PC-3 (cell line): ENCODE measurements around the gene CORO1C.

GRCh38 chr12:107101701-107102079 is 8.3 kb upstream of the CRY1 start:
- RAMPAGE, long total RNA: no peak

DNA sequence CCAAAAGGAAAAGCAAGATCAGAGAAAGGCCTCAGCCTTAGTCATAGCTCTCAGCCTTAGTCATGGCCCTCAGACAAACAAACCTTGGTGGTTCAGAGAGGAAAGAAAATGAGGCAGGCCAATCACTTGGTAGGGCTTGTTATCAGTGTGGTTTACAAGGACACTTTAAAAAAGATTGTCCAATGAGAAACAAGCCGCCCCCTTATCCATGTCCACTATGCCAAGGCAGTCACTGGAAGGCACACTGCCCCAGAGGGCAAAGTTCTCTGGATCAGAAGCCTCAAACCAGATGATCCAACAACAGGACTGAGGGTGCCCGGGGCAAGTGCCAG is 103.9 kb upstream of the ABTB3 start:
- RAMPAGE, long total RNA: no peak

GRCh38 chr12:107520333-107520918 is 165.2 kb upstream of the PWP1 start:
- RAMPAGE, long total RNA: no peak

- RAMPAGE, long total RNA: no peak
Observed at GRCh38 chr12:107660728-107661289, 24.8 kb upstream of the PWP1 start.

- RAMPAGE, long total RNA: no peak
Observed at GRCh38 chr12:107760219-107760783, 636 bp downstream of the PRDM4 start.

DNA sequence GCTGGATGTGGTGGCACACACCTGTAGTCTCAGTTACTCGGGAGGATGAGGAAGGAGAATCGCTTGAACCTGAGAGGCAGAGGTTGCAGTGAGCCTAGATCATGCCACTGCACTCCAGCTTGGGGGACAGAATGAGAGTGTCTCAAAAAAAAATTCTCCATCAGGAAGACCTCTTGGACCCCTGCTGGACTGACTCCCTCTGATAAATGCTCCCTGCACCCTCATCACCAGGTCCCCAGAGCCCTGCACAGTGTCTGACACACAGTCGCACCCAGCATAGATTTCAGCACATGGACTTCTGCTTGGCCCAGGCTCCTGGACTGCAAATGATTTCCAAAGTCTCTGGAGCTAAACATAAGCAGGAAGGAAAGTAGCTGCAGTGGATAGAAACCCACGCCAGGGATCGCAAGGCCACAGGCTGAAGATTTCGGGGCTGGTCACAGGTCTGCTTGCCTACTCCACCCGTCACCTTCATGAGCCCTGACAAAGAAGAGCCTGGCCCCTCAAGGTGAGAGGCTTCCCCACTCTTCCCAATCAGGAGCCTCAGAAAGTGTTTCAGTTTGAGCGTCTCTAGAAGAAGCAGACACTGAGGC is 16.9 kb upstream of the WSCD2 start:
- RAMPAGE, long total RNA: no peak

- RAMPAGE, long total RNA: no peak
Observed at GRCh38 chr12:108131402-108132060, 2.4 kb downstream of the WSCD2 start.

DNA sequence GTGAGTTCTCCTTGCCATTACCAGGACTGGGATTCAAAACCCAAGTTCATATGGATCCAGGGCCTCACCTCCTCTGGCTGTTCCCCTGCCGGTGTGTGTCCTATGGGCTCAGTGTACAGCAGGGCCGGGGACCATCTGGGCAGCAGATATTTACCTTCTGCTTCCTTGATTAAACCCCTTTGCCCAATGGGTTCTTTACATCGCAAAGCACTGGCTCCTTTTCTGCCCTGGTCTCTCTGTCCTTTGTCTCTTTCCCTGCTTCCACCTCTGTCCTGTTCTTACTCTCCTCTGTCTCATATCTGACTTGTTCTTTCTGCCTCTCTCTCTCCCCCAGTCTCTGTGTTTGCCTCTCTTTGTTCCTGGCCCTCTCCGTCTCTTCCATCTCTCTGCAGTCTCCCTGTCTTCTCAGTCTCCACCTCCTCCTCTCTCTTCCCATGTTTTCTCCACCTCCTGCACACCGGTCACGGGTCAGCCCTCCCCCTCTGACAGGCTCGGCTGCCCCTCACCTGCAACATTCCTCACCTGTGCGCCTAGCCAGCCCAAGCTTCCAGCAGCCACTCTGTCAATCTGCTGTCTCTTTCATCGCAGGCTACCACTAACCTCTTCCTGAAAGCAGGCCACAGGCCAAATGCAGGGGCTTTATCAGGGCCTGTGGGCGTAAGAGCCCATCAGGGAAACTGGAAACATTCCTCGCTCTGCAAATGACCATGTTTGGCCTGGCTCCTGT is 34.7 kb downstream of the CMKLR1 start:
- RAMPAGE, long total RNA: no peak

- RAMPAGE, long total RNA: no peak
Observed at GRCh38 chr12:108562959-108563422, 595 bp downstream of the ISCU start.

DNA sequence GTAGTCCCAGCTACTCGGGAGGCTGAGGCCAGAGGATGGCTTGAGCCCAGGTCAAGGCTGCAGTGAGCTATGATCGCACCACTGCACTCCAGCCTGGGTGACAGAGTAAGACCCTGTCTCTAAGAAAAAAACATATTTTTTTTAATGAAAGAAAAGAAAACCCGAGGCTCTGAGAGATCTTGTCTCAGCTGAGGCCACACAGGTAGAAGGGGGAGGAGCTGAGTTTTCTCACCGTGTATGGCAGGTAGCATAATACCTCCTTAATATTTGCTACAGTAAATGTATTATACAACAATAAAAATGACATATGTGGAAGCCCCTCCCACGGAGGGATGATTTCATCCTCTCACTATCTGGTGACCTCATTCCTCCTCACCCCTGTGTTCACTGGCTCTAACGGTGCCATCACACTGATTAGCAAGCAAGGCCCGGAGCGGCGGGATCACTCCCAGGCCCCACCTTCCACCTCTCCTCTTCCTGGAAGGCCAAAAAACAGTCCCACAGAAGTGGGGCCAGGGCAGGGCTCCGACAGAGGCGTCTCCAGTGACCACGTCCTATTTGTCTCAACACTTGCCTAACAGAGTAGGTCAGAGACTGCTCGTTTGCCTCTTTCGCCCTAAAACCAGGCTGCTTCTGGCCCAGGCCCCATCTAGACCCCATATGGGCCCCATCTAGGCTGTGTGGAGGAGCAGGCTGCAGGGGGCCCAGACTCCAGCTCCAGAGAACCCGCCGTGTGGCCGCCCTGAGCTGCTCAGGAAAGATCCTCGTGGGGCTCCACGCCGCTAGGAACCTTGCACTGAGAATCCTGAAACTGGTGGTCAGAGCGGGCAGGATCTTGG is 3.9 kb downstream of the SELPLG start:
- RAMPAGE, long total RNA: no peak

DNA sequence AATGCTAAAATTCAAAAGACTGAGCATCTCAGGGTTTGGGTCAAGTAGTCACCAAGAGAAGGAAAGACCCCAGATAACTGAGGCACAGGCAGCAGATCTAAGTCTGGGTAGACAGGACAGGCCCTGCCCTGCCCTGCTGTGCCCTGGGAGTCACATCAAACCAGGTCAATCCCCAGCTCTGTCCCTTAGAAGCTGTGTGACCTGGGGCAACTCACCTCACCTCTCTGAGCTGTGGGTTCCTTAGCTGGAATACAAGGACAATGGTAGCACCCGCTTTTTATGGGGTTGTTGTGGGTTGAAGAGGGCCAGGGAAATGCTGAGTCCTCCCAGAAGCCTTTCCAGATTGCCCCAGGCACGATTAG is 3.3 kb downstream of the SELPLG start:
- RAMPAGE, long total RNA: no peak

DNA sequence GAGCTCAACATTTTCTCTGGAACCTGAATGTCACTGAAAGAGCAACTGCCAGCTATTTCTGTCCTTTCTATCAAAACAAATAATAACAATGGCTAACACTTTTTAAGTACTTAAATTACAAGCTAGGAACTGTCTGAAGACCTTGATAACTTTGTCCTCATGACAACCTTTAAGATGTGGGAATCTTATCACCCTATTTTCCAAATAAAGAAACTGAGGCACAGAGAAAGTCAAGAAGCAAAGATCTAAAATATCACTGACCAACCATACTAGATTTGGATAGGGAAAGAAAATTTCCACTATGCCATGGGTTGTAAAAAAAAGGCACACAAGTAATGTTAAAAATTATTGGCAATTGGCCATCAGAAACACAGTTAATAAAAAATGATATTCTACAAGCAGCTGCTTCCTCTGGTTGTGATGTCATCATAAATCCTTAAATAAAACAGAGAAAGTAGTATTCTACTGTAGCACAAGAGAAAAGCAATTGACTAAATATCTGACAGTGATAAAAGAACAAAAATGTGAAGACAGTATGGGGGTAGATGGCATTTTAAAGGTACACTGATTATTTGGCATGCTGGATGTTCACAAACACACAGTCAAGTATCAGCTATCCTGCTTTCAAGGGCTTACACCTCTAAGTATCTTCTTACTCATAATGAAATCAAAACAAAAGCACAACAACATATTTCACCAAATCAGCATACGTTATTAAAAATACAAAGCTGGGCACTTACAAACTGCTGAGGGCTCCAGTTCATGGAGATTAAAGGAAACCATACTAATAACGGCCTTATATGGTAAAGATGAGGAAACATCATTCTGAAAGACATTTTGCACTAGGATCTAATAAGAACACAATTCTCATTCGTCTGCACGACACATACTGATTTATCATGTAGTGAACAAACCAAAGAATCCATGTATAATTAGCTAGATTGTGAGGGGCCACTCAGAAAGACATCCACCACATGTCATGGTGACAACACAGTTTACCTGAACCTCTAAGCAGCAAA is 45.7 kb downstream of the CORO1C start:
- RAMPAGE, long total RNA: no peak

DNA sequence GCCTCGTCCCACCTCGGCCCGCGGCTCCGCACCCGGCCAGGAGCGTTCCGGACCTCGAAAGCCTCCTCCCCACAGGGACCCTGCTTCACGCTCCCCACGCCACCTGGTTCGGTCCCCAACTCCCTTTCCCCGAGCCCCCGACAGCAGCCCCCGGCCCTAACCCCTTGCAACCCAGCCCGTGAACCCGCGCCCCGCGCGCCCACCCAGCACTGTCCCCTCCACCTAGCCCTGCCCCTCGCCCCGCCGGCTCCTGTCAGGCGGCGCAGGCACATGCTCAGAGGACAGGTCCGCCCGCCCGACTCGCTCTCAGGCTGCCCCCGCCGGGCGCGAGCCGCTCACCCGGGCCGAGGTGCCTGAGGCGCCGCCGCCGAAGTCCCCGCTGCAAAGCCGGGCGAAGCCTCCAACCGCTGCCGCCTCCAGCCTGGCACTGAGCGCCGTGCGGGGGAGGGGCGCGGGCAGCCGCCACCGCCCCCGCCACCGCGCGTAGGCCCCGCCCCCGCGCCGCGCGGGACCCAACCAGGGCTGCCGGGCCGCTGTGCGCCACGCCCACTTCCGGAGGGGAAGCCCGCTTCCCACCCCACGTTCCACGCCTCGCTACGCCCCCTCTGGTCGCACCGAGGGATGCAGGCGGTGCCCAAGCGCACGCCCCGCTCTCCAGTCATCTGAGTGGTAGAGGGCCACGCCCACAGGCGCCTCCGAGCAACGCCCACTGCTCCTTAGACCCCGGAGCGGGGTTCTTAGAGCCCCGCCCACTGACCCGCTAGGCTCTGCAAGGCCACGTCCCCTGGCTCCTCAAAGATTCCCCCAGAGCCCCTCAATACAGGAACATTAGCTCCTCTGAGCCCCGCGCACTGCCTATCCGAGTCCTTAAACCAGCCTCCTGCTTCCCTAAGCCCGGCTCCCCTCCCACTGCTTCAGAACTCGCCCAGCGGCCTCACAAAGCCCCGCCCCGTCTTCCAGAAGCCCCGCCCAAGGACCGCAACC is at the start of gene CORO1C:
TSS of gene CORO1C (minus strand) at position 429 of the 984 bp plus-strand sequence.
- RAMPAGE, long total RNA: no peak

DNA sequence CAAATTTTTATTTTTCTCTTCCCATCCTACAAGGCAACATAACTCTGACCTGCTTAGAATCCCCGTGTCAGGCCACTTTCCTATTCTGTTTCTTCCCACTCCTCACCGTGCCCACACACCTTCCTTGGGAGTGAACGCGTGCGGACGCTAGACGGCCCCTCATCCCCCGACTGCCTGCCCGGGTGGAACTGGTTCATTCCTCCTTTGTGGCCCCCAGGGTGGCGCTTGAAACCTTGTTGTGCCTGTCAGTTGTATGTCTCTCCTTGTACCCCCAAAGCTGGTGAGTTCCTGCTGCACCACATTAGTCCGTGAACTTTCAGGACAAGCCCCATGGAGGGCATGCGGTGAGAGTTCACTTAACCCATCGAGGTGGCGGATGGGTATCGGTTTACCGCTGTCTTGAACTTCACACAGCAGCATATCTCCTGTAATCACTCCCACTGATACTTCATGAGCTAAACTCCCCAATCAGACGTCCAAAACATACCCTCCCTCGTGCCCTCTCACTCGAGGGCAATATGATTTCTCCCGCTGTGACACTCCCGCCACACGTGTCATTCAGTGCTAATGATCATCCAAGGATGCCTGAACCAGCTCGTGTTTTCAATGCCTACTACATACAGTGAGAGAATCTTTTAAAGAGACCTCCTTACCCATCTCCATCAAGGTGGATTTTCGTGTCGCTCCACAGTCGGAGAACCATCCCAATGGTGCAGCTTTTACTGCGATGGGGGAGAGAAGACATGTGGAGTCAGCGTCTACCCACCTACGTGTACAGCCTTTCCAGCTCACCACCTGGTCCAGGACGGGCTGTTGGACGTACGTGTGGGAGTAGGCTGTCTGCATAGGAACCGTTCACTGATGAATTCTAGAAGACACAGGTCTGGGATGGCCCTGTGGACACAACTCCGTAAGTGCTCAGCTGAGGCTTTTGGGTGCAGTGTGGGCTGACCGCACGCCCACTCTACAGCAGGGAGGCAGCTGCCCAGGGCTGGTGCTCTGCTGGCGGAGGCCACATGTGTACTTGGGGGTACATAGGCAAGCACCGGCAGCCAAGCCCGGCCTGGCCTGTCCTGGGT is 46.4 kb downstream of the SSH1 start:
- RAMPAGE, long total RNA: no peak

DNA sequence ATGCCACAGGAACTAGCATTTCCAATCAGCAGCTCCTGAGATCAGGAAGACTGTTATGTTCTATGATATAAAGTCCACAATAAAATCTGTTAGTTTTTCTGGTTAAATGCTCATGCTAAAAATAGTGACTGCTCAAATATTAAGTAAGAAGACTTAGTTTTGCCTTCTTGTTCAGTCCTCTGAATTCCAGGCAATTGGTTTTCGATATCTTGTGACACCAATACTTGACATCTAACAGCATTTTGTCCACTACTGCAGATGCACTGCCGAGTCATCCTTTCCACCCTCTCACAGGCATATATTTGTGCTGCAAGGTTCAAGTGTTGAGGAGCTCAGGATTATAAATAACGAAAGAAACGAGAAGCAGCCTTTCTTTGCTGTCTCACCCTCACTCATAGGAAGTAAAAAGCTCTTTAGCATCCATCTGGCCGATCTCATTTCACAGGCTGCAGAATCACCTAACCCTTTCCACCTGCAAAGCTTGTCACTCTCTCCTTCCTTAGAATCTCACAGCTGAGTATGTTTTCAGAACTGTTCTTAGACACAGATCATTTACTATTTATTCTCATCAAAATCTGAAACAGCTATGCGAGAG is 31.9 kb downstream of the SSH1 start:
- RAMPAGE, long total RNA: no peak

DNA sequence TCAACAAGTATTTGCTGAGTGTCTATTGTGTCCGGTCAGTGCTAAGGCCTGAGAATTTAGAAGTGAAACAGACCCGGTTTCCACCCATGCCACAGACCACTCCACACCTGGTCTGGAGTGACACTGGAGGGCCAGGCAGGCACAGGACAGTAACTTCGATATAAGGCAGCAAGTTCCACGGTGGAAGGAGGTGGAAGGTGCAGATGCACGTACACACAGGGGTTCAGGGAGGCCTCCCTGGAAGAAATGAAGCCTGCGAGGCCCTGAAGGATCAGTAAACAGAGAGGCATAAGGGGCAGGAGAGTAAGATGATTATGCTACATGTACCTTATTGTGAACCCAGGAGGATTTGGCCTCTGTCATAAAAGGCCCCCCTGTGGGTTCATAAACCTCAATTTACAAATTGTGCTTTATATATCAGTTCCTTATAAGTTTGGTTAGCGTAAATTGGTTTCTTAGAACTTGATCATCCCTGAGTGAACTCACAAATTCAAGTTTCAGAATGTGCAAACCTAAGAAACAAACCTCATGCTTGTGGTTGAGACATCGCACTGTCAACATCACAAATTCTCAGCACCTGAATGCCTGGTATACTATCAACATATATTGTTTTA is 25.9 kb downstream of the SSH1 start:
- RAMPAGE, long total RNA: no peak

DNA sequence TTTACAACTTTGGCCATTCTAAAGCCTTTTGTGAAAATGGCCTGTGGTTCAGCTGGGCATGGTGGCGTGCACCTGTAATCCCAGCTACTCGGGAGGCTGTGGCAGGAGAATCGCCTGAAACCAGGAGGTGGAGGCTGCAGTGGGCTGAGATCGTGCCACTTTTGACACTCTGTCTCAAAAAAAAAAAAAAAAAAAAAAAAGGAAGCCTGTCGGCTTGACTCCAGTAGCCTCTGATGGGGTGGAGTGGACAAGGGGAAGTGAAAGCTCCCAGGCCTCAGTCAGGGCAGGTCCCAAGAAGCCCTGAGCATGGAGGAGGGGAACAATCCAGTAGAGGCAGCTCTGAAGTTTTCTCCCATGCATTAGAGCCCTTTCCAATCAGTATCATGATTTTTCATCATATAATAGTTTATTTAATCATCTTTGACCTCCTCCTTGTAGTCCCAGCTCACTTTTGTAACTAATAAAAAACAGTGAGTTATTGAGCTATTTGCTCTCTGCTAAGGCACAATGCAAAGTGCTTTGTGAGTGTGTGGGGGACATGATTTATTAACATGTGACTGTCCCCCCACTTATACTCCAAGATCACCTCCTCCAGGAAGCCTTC is 4.6 kb upstream of the SSH1 start:
- RAMPAGE, long total RNA: no peak

- RAMPAGE, long total RNA: no peak
Observed at GRCh38 chr12:109084450-109084854, 8.8 kb downstream of the ALKBH2 start.

- RAMPAGE, long total RNA: no peak
Observed at GRCh38 chr12:109099244-109099762, 1.9 kb downstream of the UNG start.

DNA sequence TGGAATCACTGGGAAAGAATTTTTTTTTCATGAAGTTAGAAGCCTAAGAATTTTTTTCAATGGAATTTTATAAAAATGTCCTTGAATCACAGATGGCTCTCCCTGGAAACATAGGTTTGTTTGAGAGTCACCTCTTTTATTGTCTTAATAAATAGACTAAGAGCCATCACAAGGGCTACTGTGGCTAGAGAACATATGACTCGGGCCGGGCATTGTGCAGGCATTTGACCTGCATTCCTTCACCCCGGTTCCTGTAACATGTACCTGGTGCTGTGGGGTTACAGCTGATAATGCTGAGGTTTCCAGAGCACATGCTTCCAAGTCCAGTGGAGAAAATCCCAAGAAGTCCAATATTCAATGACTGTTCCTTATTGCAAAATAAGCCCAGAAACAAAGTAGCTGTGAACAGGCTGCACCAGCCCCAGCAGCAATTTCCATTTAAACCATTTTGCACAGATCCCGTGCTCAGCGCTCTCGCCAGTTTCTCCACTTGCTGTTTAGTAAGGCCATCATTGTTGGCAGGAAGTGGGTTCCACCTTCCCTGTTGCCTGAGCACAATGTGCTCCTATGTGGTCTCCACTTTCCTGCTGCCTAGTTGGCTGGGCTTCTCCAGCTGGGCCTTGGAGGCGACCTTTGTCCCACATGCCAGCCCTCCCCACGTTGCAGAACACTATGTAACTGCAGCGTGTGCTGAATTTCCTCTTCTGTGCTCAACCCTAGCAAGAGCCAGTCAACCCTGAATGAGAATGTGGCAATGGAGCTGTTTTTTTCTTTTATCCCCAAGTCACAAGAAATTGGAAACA is 838 bp upstream of the ACACB start:
- RAMPAGE, long total RNA: no peak